SUDHL5 (cell line): ENCODE measurements around the gene MINDY4B.

DNA sequence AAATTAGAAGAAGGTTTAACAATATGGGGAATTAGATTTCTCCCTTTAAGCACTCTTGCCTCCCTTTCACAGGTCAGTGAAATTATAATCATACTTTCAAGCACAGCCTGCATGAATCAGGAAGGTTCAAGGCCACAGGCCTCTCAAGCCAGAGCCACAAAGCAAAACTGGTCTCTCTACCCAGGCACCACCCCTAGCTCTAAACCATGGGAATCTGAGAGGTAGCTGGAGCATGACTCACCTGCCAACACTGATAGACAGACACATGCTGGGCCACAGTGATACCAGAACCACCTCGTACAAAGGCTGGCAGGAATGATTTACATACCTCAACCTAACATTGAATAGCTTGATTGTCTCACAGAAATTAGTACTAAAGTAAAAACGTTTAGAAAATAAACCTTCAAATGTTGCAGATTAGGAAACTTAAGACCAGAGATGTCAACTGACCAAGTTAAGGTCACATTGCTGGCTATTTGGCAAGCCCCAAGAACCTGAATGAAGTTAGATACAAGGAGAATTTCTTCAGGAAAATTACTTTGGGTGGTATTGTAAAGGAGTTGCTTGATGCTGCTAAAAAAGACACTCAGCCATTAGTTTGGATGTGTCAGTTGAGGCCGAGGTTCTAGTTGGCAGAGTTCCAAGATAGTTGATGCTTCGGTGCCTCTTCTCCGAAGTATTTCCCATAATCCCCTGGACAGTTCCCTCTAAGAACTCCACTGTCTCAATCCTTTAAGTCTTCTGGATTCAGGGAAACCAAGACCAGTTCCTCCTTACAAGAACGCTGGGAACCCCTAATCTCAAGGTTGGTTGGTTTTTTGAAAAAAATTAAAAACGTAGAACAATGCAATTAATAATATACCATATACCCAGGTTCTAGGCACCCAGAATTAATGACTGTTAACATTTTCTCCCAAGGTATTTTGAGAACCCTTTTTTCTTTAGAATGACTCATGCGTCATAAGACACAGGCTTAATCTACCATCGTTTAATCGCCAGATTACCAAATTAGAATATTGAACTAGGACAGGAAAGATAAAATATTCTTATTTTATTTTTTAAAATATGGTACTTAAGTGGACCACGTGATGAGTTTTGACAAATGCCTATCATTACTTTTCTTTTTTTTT, 24.3 kb downstream of the SIAH2 start:
- PRO-cap = no peak

DNA sequence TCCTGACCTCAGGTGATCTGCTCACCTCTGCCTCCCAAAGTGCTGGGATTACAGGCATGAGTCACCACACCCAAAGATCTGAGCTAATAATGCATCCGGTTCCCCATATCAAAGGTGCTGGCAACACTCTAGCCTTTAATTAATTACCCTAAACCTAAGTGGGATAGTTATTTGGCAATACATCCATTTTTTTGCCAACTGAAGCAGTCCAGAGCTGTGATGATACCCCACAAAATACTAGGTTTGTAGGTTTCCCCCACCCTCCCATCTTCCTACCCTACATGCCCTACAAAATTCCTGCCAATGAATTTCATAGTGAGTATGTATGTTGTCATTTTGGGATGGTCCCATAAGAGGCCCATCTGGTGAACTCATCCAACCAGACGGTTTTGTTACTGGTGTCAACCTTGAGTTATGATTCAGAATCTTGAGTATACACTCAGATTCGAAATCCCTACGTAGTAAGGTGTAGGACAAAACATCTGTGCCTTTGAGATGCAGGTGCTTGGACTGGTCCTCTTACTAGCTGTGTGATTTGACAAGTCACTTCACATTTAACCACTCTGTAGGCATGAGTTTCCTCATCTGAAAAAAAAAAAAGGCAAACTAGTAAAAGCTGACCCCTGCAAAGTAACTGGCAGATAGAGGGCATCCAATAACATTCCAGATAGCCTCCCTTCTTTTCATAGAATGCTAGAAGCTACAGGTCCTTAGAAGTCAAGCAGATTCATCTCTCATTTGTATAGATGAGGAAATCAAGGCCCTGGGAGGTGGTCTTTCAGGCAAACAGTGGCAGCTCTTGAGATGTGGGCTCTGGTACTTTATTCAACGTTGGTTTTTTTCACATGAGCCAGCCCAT, 3.6 kb downstream of the SIAH2 start:
- PRO-cap = no peak

GRCh38 chr3:150905223-150905597, at the start of gene MINDY4B:
TSS of gene MINDY4B (minus strand) at chr3:150905439.
- PRO-cap = no peak

DNA sequence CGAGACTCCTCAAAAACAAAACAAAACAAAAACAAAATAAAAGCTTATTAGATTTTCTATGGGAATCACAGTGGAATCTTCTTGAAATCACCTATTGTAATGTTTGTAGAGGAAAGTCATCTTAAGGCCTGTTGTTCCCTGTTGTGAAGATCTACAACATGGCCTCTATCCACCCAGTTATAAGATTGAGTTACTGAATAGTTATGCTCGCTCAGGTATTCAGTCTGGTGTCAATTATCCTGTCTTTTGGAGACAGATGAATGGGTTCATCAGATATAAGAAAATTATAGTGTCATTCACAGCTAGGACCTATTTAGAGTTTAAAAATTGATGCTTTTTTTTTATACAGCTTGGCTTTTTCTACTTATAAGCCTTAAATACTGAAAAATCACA, 364 bp downstream of the GPR171 start:
- PRO-cap = no peak

DNA sequence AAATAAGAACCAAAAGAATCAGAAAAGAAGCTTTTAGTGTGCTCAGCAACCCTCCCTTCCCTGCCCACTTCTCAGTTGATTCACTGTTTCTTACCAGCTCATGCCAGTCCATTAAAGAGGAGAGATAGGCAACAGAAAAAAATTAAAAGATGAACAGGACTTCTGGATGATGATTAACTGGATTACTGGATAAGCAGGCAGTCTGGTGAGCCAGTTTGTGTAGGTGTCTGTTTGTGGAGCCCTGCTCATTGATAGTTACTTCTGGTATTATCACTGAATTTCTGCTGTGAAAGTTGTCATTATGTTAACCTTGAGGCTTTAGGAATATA, 15.1 kb upstream of the GPR171 start:
- PRO-cap = no peak

- PRO-cap = no peak
These were observed 18.6 kb downstream of the P2RY14 start for GRCh38 chr3:151259733-151260174.

GRCh38 chr3:151300380-151300736, 16.3 kb downstream of the GPR87 start:
- PRO-cap = no peak

GRCh38 chr3:151346245-151346551, 16.8 kb upstream of the P2RY13 start:
- PRO-cap = no peak

GRCh38 chr3:151442874-151443729, 17.8 kb downstream of the IGSF10 start:
- PRO-cap = no peak

DNA sequence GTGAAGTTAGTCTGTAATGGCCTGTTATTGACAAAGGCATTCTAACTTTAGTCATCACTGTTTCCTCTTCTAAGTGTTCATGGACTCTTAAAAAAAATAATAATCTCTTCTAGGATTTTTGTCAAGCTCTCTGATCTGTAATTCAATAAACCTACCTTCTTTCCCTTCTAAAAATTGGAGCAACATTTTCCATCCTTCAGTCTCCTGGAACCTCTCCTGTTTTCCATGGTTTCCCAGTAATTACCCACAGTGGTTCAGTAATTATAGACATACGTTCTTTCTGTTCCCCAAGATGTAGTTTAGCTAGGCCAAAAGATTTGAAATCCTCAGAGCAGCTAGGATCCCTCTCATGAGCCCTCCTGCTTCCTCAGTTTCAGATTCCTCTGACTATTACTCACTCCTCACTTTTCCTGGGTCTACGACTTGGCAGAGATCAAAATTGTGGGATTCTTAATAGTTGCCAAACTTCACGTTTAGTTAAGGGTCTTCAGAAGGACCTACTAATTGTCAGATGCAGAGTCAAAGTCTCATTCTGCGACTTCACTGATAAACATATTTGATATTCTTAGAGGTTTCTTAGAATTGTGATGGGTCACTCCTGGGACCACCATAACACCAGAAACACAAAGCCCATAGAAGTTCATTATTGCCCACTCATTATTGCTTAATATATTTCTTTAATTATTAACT, 76.9 kb upstream of the IGSF10 start:
- PRO-cap = no peak

- PRO-cap = no peak
These were observed 13.4 kb upstream of the SUCNR1 start for GRCh38 chr3:151860008-151860501.

GRCh38 chr3:152199188-152199912, 69.4 kb upstream of the MBNL1 start:
- PRO-cap = no peak

- PRO-cap = no peak
These were observed 7.8 kb downstream of the MBNL1 start for GRCh38 chr3:152276485-152276948.

DNA sequence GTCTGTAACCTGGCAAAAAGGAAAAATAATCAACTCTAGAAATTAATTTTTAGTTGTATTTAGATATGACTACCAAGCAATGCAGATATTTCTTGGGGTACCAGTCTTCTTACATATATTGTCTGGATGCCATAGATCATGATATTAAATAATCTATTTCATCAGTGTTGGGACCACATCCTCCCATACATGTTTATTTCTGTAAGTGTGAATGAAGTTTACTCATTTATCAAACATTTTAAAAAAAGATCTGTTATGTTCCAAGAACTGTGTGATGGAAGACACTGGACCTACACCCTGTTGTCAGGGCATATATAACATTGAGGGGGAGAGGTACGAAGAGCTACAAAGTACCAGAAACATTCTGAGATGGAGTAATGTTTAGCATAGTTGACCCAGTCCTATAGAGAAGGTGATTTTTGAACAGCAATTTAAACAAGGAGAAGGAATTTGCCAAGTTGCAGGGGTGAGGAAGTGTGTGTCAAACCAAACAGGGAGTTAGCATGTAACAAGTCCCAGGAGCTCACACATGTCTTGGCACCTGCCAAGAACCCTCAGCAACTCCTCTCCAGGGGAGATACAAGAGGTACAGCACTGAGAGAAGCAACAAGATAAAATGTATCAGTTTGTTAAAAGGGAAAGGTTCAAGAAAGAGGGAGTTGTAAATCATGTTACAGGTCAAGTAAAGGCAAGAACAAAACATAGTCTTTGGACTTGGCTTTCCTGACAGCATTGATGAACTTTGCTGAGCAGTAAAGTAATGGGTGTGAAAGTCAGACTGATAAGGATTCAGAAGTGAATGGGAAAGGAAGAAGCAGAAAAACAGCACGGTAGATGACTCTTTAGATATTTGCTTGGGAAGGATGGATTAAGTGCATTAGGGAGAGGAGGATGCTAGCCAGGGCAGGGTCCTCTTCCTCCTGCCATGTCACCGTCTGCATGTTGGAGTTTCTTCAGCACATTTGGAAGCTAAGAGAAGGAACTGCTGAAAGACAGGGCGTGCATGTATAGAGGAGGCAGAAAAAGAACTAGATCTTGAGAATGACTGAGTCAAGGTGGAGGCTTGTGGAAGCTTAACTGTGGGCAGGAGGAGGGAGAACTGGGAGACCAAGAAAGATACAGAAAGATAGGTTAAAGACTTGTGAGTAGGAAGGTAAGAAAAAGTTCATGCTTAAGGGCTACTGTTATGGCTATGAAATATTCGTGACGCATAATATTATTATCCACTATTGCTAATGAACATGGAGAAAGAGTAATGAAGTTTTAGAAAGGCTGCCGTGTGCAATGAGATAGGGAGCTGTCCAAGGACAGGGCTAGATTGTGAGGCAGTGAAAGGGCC, 27.0 kb downstream of the MBNL1 start:
- PRO-cap = no peak

DNA sequence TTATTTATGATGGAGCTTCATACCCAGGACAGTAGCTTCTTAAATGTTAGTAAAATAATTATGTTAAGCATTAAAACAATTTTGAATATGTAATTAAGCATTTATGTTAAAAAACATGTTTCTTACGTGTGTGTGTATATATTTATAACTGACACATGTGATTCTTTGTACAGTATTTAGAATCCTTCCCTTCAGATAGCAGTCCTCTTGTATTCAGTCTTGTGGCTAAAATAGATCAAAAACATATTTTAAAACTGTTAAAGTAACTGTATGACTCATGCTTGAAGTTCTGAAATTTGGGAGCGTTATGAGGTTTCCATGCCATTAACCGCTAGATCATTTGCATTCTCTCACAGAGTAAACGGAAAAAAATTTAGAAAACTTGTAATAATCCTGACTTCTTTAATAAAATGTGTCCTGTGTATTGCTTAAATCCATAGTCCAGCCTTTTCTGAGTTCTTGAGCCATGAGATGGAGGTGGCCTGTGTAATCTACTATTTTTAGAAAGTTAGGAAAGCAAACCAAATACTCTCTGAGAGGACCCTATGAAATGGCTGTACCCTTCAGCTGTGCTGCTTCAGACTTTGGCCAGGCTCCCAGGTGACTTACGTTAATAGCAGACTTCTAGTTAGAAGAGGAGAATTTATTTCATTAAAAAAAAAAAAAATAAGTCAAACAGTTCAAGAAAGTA, 33.8 kb downstream of the MBNL1 start:
- PRO-cap = bidirectional peak, plus-strand start at position 437 of the sequence, minus-strand start at position 232 of the sequence

DNA sequence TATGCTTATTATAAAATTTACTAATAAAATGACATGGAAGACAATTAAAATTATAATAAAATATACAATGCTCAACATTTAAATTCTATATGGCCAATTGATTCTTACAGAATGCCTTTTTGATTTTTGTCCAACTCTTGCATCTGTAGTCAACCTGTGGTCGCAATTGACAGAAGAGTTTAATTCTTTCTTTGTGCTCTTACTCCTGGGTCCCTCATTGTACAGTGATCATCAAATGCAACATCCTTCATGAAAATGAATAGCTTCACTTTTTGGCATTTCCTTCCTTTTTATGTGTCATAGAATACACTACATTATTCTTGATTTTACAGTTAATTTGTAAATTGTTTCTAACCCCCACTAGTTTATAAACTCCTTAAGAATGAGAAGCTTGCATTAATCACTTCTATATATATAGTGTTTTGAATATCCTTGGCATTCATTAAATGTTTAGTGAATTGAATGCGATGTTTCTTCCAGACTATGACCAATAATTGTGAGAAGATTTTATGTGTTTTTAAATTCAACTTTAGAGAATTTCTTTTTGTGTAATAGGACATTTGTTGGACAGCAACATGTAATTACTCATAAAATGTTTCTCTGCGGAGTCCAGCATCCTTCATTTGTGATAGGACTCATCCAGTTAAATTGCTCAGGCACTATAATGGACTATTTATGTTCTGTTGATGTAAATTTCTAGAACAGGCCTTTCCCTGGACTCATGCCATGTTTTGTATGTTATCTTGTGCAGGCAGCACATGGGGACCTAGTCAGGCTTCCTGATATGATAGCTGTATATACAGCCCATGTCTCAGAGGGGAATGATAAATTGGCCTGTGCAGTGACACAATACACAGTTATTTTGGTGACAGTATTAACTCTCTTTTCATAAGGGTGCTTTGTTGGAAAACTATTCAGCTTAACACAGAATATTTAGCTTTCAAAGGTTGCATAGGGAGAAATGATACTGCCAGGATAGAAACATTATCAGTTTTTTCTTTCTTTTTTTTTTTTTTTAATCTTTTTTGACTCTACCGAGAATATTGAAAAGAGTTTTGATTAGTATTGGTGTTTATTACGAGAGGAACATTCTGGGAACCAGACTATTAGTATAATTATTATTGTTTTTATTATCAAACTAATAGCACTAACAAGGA, 51.3 kb downstream of the MBNL1 start:
- PRO-cap = no peak

- PRO-cap = no peak
These were observed 53.2 kb downstream of the MBNL1 start for GRCh38 chr3:152321754-152322593.

GRCh38 chr3:152348119-152349403, 79.8 kb downstream of the MBNL1 start:
- PRO-cap = no peak

GRCh38 chr3:152349640-152350508, 81.1 kb downstream of the MBNL1 start:
- PRO-cap = no peak

GRCh38 chr3:152352799-152353482, 84.2 kb downstream of the MBNL1 start:
- PRO-cap = no peak